BJ (cell line): ENCODE results near the gene SIK3.

DNA sequence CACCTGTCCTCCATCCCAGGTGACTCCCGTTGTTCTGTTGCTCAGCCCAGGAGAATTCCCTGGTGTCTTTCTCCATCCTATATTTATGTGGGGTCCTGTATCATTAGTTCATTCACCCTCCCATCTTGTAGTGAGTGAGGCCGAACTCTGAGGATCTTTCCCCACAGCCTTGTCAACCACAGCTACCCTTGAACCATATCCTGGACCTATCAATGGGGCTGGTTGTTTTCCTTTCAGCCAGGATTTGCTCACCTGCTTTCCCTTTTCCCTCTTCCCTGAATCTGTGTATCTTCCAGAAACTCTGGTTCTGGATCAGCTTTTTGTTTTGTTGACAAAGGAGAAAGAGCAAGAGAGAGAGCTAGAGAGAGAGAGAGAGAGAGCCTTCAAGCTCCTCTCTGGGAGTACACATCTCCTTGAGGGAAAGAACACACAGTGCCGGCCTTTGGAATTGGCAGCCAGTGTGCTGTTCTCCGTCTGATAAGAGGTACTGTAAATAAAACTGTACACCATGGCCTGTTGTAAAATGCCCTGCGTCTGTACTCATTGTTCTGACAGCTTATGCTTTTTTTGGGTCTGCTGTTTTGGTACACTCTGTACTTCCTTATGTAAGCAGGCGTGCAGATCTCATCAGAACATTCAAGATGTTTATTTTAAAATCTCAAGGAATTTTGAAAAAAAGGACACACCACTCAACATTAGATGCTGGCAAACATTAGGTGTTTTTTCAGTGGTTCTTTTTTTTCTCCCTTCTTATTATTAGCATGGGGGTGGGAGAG is 117.1 kb upstream of the NNMT start:
- CAGE, long polyA plus RNA = no peak
- RRBS = no CpG with 5 or more reads among the region's 6 CpGs

DNA sequence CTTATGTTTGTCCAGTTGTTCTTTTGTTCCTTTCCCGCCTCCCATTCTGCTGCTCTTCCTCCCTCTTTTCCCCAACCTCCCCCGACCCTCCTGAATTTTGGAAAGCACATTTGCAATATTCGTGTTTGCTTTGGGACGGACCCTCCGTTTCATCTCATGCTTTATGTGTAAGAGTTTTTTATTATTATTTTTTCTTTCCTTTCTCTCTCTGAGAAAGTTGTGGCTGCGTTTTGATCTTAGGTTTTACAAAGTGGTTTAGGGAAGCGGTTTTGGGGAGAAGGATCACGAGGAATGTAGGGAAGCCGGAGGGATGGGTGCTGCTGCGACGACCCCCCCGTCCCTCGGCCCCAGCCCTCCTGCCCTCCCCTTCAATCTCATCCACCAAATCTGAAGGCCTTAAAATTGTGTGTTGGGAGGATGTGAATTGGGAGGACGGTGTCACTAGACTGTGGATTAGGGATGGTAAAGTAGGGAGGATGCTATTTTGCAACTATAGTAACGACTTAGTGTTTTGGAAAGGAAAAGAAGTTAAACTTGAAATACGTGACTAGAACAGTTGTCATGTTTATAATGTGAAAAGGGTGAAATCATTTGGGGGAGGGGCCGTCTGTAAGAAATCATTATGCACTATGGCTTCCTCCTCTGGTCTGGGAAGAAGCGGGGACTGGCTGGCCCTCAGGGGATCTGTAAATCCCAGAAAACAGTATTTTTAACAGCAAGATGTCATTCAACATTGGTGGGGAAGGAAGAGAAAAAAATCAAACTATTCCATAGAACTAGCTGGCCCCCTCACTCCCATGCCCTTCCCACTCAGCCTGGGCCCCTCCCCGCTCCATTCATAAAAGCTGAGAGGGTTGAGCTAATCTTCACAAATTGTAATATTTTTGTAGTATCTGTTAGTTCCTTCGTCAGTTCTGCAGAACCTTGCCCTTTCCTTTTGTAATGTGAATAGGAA is 43.5 kb upstream of the NNMT start:
- CAGE, long polyA plus RNA = no peak
- RRBS = no CpG with 5 or more reads among the region's 20 CpGs

- CAGE, long polyA plus RNA = no peak
- RRBS = no CpG with 5 or more reads among the region's 2 CpGs
Observed at GRCh38 chr11:114306697-114307377, 10.6 kb downstream of the NNMT start.

GRCh38 chr11:114317613-114318128 is 21.5 kb downstream of the NNMT start:
- CAGE, long polyA plus RNA = no peak
- RRBS = no CpG with 5 or more reads among the region's 5 CpGs

DNA sequence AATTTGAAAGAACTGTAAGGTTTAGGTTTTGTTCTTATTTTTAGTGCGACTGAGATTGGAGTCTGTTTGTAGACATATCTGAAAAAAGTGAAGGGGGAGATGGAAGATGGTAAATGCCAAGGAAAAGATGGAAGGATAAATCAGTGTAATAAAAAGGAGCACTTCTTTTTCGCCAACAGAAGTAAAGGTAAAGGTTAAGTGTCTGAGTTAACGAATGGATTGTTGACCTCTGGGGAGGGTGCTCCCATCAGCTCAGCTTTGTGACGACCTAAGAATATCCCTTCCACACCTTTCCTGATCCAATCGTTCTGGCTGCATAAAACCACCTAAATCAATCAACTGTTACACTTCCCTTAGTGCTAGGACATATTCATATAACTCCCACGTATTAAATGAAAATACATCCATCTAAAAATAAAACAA is 843 bp downstream of the C11orf71 start:
- CAGE, long polyA plus RNA = no peak
- RRBS = no CpG with 5 or more reads among the region's 6 CpGs

GRCh38 chr11:115502920-115503819 is 1.0 kb downstream of the CADM1 start:
- CAGE, long polyA plus RNA = no peak
- RRBS = 2% methylated on average over 55 of the region's 90 CpGs

DNA sequence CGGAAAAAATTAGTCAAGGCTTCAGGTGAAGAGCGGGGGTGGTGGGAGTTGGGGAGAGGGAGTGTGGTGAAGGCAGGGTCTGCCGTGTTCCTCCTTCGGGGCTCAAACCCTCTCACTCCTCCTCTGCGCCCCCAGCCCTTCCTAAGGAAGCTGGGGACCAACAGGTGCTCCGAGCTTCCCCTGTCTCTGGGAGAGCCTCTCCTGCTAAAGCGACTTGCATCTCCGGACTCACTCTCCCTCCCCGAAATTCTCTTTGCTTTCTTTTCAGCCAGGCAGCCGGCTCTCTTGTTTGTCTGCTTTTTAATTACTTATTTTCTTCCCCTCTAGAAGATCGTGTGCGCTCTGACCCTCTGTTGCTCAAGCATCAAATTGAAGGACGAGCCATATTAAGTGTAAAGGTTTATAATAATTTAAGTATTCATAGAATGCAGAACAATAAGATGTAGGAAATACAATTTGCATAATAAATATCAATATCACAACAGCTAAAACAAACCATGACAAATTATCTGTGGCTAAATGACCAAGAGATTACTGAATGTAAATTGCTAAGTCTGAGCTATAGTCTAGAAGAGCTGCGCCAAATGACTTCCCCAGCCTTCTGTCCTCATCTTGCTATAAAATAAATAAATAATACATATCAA is 1.2 kb upstream of the CADM1 start:
- CAGE, long polyA plus RNA = no peak
- RRBS = no CpG with 5 or more reads among the region's 14 CpGs

DNA sequence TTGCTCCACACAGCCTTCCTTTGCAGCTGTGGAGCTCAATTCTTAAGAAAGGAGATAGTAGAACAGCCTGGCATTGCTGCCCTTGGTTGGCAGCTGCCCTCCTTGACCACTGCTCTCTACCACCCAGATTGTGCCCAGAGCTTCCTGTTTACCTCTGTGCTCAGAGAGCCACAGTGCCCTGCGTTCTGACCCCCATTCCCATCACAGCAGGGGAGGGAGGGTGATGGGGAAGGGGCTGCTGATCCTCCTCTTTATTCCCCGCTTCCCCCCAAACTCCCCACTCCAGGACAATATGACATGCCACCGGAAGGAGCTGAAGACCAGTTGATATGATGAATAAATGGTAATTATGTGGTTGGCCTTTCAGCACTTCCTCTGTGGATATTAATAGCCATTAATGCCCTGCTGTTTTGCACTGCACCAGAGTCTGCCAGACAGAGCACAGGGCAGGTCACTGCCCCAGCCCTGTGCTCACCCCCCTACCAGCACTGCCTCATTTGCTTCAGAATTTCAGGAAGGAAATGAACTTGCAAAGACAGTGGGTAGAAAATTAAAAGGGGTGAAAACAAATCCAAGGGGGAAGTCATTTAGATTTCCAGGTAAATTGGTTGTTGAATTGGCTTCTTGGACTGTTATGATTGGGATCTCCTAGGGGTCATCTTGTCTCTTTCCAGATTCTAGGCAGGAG is 426.9 kb upstream of the CADM1 start:
- CAGE, long polyA plus RNA = no peak
- RRBS = no CpG with 5 or more reads among the region's 3 CpGs

GRCh38 chr11:116147719-116148046 is 625.1 kb downstream of the BUD13 start:
- CAGE, long polyA plus RNA = no peak
- RRBS = no CpG with 5 or more reads among the region's 4 CpGs

GRCh38 chr11:116660927-116661476 is 111.8 kb downstream of the BUD13 start:
- CAGE, long polyA plus RNA = no peak
- RRBS = no CpG with 5 or more reads among the region's 4 CpGs

GRCh38 chr11:116788557-116788920 is 716 bp upstream of the ZPR1 start:
- CAGE, long polyA plus RNA = no peak
- RRBS = no CpG with 5 or more reads among the region's 4 CpGs

DNA sequence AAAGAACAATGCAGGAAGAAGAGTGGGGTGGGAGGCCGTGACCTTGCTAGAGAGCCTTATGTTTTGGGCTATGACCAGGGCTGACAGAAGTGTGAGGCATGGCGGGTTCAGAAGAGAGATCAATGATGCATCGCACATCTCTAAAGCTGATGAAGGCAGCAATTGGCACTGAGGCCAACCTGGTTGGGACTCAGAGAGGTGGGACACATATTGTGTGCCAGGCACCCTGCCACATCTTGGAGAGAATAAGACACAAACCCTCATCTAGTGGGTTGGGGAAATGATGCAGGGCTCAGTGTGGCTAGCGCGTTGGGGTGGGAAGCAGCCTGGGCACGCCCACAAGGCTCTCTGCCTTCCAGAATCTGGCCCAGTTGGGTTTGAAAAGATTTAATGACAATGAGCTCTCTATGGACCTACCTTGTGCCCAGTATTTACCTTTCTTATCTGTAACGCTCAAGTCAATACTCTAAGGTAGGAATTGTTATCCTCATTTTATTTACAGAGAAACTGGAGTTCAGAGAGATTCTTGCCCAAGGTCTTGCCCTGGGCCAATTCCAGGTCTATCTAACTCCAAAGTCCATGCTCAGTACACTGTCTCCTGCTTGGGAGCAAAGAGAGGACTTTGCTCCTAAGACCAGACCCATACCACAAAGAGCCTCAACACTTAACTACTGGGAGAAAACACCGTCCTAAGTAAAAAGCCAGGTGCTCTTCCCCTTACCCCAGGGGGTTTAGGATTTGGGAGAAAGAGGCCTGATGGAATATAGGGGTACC is 15.0 kb downstream of the APOA4 start:
- CAGE, long polyA plus RNA = no peak
- RRBS = no CpG with 5 or more reads among the region's 8 CpGs

- CAGE, long polyA plus RNA = no peak
- RRBS = no CpG with 5 or more reads among the region's 1 CpG
Observed at GRCh38 chr11:116816278-116816686, 6.8 kb downstream of the APOA4 start.

GRCh38 chr11:116822642-116823075 is 445 bp downstream of the APOA4 start:
- CAGE, long polyA plus RNA = no peak
- RRBS = no CpG with 5 or more reads among the region's 3 CpGs

GRCh38 chr11:116825311-116825945 is 2.3 kb upstream of the APOA4 start:
- CAGE, long polyA plus RNA = no peak
- RRBS = no CpG with 5 or more reads among the region's 7 CpGs

DNA sequence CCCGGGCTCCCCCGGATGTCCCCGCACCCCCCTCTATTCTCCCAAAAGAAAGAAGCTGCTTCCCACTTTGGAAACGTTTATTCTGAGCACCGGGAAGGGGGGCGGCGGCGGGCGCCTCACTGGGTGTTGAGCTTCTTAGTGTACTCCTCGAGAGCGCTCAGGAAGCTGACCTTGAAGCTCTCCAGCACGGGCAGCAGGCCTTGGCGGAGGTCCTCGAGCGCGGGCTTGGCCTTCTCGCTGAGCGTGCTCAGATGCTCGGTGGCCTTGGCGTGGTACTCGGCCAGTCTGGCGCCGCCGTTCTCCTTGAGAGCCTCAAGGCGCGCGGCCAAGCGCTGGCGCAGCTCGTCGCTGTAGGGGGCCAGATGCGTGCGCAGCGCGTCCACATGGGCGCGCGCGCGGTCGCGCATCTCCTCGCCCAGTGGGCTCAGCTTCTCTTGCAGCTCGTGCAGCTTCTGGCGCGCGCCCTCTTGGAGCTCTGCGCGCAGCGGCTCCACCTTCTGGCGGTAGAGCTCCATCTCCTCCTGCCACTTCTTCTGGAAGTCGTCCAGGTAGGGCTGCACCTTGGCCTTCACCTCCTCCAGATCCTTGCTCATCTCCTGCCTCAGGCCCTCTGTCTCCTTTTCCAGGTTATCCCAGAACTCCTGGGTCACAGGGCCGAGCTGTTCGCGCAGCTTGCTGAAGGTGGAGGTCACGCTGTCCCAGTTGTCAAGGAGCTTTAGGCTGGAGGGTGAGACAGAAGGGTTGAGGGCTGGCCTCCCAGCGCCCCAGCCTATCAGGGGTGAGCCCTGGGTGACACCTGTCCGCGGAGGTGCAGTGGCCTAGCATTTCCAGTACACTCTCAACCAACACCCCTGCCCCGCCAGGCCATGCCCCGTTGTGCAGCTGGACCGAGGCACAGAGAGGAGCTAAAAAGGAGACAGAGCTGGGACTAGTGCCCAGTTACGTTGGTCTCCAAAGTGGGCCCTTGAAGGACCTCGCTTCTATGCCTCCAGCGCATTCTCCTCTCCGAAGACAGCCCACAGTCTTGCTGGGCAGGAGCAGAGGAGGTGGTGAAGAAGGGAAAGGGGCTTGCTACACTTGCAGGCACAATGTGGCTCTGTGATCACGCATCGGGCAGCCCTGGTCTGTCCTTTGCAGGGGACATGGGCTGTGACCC is 1.4 kb downstream of the APOA1 start:
- CAGE, long polyA plus RNA = no peak
- RRBS = 7% methylated on average over 4 of the region's 68 CpGs

DNA sequence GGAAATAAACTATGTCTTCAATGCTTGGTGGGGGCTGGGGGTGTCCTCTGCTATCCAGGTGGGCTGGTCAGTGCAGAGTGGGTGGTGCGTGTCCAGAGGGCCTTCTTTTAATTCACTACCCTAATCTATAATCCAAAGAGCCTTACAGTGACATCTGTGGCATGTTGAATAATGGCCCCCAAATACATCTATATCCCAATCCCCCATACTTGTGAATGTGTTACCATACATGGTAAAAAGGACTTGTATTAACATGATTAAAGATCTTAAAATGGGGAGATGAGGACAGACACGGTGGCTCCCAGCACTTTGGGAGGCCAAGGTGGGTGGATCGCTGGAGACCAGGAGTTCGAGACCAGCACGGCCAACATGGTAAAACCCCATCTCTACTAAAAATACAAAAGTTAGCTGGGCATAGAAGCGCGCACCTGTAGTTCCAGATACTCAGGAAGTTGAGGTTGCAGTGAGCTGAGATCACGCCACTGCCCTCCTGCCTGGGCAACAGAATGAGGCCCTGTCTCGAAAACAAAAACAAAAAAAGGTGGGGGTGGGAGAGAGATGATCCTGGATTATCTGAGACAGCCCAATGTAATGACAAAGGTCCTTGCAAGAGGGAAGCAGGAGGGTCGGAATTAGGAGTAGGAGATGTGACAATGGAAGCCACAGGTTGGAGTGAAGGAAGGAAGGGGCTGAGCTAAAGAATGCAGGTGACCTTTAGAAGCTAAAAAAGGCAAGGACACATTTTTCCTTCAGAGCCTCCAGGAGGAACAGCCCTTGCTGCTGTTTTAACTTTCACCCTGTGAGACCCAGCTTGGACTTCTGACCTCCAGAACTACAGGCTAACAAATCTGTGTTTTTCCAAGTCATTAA is 87.5 kb upstream of the APOA1 start:
- CAGE, long polyA plus RNA = no peak
- RRBS = no CpG with 5 or more reads among the region's 10 CpGs

DNA sequence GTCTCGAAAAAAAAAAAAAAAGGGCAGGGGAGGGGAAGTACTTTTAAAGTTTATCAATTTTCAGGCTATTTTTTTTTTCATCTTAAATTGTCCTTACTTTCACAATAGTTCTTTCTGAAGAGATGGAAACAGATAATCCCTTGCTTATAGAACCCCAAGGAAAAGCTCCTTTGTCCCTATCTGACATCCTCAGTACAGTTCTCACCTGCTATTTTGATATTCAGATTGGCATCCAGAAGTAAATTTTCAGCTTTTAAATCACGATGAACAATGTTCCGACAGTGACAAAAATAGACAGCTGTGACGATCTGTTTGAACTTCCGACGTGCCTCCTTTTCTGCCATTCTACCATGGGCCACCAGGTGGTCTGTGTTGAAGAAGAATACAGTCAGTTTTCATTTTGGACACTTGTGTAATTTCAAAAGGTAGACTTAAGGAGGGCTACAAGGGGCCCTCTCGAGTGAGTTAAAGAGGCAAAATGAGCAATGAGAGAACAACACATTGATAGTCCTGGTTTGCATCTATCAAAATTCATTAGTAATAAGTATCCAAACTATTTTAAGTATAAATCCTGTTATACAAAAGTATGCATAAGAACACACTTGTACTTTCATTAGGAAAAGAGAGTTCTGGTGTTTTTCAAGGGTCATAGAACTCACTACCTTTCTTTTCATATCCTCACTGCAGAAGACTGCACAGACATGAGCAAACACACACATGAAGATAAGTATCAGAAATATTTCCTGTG is 89.8 kb upstream of the APOA1 start:
- CAGE, long polyA plus RNA = no peak
- RRBS = no CpG with 5 or more reads among the region's 7 CpGs

GRCh38 chr11:117049511-117049812 is 48.8 kb downstream of the SIK3 start:
- CAGE, long polyA plus RNA = no peak
- RRBS = no CpG with 5 or more reads among the region's 4 CpGs

DNA sequence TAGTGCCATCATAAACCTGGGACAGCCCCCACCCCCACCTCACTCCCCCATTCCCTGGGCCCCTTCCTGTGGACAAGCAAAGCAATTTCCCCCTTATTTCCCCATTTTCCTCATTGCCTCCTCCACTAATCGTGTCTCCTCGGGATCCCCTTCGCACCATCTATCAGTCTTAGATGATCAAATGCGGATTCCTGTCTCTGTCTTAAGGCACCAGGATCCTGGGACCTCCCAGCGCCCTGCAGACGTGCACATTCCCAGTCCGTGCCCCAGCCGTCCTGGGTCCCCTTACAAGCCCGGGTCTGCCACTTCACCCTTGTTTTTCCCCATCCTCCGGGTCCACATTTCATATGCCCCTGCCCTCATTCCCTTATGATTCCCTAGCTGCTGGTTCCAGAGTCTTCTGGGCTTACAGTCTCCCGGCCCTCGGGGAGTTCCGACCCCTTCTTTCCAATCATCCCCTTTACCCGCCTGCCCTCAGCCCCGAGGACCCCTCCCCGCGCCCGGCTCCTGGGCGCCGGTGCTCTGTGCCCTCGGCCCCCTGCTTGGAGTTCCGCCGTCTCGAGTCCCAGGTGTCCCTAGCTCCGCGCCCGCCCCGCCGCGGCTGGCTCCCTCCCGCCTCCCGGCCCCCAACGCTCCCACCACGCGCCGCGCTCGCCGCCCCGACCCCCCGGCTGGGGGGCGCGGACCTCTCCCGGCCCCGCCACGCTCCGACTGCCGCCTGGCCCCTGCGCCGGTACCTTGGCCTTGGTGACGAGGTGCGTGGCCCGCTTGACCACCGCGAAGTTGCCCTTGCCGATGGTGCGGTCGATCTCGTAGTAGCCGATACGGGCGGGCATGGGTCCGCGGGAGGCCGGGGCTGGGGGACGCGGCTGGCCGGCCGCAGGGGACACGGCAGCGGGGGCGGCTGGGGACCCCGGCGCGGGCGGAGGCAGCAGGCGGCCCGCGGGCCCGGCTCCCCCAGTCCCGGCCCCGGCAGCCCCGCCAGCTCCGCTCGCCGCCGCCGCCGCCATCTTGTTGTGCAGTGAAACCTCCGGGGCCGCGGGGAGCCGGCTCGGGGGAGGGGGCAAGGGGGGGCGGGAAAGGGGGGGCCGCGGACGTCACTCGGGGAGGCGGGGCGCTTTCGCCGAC is at the start of gene SIK3:
Gene SIK3, minus strand, starts transcription at position 1,023 of the 1,128 bp plus-strand sequence.
- CAGE, long polyA plus RNA = start-site peak on the minus strand centred at position 1,036 of the sequence, 36 bp wide, 20 and 22 reads in 2 replicates
- RRBS = 2% methylated on average over 63 of the region's 103 CpGs